ENCODE results near the genes GTF3C1 and NUPR1.

- RRBS: no CpG with 5 or more reads among the region's 18 CpGs
Observed at GRCh38 chr16:27230433-27231354, 27.4 kb downstream of the KDM8 start.

GRCh38 chr16:27238026-27238669 lies 30.4 kb downstream of the NSMCE1 start:
- RRBS: no CpG with 5 or more reads among the region's 16 CpGs

- RRBS: no CpG with 5 or more reads among the region's 7 CpGs
Observed at GRCh38 chr16:27245121-27245664, 23.4 kb downstream of the NSMCE1 start.

GRCh38 chr16:27264104-27264590 lies 4.4 kb downstream of the NSMCE1 start:
- RRBS: no CpG with 5 or more reads among the region's 7 CpGs

DNA sequence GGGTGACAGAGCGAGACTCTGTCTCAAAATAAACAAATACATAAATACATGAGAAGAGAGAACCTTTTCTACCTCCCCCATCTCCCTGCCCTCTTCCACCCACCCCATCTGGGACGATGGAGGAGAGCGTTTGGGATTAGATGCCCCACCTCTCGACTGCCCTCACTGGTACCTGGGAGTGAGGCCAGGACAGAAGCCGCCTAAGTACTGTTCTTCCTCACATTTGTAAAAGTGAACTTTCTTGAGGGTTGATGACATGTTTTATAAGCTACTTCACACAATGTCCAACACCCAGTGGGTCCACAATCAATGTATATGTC lies 2.5 kb downstream of the IL4R start:
- RRBS: no CpG with 5 or more reads among the region's 5 CpGs

GRCh38 chr16:27334237-27334732 lies 20.5 kb downstream of the IL4R start:
- RRBS: no CpG with 5 or more reads among the region's 9 CpGs

DNA sequence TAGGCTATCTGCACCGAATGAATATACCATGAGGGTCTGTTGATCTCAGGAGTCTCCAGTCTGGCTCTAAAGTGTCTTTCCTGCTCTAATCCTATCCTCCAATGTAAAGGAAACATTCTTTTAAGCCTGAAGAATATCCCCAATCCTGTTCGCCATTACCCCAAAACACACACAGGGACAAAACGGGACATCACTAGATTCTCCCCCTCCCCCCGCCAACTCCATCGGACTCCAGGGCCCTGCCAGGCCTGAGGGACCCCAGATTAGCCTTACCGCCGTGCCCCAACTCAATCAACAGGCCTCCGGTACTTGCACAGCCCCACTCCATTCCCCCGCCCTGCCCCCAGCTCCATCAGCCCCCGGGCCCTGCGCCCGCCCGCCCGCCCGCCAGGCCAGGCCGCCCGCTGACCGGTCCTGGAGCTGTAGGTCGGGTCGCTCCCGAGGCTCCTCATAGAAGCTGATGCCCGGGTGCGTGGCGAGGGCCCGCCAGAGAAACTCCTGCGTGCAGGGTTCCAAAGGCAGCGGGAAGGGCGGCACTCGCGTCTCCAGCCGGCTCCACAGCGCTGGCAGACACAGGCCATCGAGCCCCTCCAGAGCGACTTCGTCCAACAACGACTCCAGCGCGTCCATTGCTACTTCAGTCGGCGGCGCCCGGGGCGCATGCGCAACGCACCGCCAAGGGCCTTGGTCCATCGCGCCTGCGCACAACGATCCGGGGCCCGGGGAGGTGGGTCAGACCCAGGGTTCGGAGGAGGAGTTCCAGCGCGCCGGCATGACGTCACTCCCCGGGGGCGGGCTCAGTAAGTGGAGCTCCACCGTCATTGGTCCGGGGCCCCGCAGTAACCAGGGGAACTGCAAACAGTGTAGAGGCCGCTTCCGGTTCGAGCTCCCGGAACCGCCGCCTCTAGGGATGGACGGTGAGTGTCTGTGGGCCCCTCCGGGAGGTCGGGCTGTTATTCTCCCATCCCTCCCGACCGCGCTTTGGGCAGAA lies at the start of gene GTF3C1:
Gene GTF3C1, minus strand, starts transcription at position 653 of the 991 bp plus-strand sequence.
- RRBS: 2% methylated on average over 52 of the region's 74 CpGs

- RRBS: no CpG with 5 or more reads among the region's 7 CpGs
Observed at GRCh38 chr16:27718651-27719256, 168.8 kb downstream of the KATNIP start.

DNA sequence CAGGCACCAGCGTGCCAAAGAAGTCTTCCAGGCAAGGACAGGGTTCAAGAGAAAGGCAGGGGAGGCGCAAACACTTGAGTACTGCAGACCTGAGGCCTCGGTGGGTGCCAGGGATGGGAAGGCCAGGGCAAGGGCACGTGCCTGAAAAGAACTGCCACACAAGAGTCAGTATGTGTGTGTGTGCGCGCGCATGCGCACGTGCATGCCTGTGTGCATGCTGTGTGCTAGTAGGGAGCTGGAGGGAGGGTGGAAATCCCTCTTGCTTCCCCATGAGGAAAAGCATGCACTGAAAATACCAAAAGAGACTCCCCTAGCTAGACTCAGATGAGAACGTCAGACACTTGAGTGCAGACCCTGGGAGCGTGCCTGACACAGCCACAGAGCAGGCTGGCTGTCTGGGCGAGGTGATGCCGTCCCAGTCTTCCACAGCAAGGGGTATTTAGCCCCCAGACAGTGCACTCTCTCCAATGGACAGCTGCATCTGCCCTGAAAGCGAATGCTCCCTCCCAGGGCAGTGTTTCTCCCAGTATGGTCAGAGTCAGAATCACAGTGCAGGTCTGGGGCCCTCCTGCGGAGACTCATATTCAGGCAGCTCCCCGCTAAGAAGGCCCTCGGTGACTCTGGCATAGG lies 40.2 kb upstream of the GSG1L start:
- RRBS: no CpG with 5 or more reads among the region's 17 CpGs

DNA sequence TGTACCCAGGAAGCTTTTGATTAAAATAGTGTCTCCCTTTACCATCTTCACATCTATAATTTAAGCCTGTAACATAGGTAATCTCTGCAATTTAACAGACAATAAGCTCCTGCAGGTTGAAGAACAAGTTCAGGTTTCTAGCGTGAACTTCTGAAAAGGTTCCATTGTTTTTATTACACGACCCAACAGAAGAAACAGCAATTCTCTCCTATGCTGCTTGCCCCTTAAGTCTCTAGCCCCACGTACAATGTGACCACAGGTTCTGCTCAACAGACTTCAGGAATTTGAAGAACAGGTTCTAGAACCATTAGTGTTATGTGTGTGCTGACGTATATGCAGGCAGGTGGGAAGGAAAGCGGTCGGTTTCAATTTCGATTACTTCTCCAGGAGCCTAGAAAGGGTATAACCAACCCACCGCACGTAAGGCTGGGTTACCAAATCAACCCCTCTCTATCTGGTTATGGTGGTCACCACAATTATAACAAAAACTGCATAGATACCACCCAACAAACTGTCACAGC lies 39.5 kb downstream of the XPO6 start:
- RRBS: no CpG with 5 or more reads among the region's 9 CpGs

- RRBS: no CpG with 5 or more reads among the region's 20 CpGs
Observed at GRCh38 chr16:28258348-28258885, 33.9 kb upstream of the SBK1 start.

GRCh38 chr16:28293148-28293662 lies 880 bp downstream of the SBK1 start:
- RRBS: 1% methylated on average over 16 of the region's 38 CpGs

DNA sequence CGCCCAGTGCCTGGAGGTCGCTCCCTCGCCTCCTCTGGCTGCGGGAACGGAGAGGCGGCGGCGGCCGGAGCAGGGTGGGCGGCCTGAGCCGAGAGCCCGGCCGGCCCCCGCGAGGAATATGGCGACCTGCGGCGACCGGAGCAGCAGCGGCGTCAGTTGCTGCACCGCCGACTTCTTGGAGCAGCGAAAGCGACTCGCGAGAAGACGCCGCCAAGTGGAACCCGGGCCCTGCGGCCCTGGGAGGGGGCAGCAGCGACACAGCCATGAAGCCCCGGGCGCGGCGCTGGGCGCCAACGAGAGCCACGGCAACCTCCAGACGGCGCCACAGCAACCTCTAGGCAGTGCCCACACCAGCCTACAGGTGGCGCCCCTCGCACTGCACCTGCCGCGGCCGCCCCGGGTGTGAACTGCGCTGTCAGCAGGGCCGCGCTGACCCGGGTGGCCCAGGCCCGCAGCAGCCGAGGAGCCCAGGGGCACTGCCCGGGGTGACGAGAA lies 1.3 kb upstream of the NPIPB6 start:
- RRBS: 2% methylated on average over 3 of the region's 55 CpGs

DNA sequence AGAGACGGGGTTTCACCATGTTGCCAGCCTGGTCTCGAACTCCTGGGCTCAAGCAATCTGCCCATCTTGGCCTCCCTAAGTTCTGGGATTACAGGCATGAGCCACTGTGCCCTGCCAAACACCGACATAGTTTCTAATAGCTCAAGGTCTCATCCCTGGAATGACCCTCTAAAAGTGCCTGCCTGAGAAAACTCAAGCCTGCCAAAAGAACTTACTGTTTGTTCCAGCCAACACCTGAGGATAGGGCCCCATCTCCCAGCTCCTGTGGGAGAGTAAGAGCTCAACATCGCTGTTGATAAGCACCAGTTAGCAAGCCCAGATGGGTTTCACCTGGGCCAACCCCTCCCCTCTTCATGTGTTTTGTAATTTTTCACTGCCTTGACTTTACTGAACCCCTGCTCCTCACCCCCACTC lies 12.7 kb downstream of the NUPR1 start:
- RRBS: no CpG with 5 or more reads among the region's 4 CpGs

GRCh38 chr16:28538508-28539598 lies at the start of gene NUPR1:
Gene NUPR1, minus strand, starts transcription at chr16:28538974.
- RRBS: no CpG with 5 or more reads among the region's 25 CpGs

DNA sequence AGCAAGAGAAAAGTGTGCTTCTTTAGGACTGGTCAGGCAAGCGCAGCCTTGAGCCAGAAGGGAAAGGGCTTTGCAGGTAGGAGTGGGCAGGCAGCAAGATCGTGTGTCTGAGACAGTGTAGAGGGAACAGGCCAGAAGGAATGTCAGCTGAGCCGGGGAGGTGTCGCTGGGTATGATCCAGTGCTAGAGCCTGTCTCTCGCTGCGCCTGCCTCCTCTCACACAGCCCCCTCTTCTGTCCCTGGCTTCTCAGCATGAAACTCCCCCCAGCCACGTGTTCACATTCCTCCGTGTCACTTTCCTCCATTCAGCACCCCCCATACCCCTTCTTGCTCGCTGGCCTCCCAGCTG lies 18.9 kb downstream of the SGF29 start:
- RRBS: no CpG with 5 or more reads among the region's 9 CpGs

DNA sequence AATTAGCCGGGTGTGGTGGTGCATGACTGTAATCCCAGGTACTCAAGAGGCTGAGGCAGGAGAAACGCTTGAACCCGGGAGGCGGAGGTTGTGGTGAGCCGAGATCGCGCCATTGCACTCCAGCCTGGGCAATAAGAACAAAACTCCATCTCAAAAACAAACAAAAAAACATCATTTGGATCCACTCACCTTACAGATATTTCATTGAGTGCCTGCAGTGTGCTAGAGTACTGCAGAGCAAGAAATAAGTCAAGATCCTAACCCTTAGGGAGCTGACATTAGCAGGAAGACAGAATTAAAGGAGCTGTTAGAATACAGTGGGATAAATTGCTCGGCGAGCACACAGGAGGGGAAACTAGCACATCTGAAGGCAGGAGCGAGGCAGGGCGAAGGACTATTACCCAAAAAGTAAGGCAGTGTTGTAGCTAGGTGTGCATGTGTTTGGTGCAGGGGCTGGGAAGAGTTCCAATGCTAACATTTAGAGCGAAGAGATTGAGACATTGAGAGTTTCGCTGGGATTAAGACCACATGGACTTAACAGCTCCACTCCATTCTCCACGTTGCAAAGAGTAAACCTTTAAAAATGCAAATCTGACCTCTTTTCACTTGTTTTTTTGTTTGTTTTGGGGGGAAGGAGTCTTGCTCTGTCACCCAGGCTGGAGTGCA lies 1.9 kb upstream of the ATXN2L start:
- RRBS: no CpG with 5 or more reads among the region's 14 CpGs

DNA sequence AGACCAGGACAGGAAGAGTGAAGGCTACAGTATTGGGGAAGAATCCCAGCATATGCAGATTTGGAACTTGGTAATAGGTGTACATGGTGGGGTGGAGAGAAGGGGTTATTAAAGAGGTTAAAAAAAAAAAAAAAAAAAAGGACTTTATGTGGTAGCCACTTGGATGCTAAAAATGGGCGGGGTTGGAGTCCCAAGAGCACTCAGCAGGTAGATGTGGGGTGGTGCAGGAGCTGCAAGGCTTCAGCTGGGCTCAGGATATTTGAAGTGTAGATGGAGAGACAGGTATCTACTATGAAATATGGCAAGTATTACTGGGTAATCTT lies 7.7 kb downstream of the TUFM start:
- RRBS: no CpG with 5 or more reads among the region's 1 CpG

DNA sequence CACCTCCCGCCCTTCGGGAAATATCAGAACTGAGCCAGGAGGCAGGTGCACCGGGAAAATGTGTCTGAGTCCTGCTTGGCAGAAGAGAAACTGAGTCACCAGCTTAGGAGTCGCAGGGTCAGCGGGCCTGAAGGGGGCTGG lies 449 bp downstream of the SH2B1 start:
- RRBS: 0% methylated on average over 1 of the region's 5 CpGs

GRCh38 chr16:28879375-28880520 lies 1.5 kb downstream of the ATP2A1 start:
- RRBS: no CpG with 5 or more reads among the region's 84 CpGs